ENCODE results near the genes ZNRF2 and CRHR2.

DNA sequence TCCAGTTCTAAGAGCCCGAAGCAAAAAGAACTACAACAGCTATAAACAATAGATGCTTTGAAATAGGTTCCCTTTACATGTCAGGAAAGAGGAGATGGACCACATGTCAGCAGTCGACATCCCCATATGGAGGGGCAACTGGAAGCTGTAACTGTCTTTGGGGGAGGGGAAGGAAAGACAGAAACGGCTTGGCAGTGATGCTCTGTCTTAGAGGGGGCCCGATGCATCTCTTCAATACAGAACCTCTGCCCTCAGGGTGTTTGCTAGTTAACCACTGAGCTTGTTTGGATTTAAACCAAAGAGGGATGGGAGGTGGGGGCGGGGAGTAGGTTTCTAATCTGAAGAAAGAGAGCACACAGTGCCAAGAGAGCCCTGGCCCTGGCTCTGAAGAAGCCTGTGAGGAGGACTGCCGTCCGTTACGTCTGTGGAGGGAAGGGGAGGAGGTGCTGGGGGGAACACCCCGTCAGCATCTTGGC is 55.2 kb downstream of the CPVL start:
- PRO-cap = no peak

DNA sequence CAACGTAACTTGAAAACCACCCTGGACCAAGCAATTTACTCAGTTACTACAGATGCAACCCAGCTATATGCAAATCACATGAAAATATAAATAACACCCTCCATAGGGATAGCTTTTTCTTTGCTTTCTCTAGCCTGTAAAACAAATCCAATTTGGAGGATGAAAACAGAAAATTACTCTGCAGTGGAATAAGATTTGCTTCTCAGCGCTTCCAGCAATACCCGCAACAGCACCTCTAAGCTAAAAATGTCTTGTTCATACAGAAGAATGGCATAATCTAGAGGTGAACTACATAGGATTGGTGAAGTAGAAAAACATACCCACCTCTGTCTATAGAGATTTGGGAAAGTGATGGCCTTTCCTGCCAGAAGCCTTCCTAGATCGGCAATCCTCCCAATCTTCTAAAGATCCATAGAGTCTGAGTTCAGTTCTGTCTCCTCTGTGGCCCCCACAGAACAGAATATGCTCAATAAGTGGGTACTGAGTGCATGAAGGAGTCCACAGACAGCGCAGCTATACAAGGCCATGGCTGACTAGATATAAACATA is 34.5 kb downstream of the CPVL start:
- PRO-cap = no peak

GRCh38 chr7:29193187-29193478 is 1.4 kb upstream of the CHN2 start:
- PRO-cap = no peak

DNA sequence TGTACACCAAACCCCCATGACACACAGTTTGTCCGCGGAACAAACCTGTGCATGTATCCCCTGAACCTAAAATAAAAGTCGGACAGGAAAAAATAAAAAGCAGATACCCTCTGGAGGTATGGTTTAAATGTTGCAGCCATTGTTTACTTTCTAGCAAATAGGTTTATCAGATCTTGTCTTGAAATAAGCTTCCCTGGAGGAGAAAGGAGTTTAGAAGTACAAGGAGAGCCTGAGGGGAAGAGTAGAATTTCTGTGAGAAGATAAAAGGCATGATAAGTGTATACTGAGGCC is 41.3 kb downstream of the CHN2 start:
- PRO-cap = unidirectional peak, plus-strand start at position 224 of the sequence

DNA sequence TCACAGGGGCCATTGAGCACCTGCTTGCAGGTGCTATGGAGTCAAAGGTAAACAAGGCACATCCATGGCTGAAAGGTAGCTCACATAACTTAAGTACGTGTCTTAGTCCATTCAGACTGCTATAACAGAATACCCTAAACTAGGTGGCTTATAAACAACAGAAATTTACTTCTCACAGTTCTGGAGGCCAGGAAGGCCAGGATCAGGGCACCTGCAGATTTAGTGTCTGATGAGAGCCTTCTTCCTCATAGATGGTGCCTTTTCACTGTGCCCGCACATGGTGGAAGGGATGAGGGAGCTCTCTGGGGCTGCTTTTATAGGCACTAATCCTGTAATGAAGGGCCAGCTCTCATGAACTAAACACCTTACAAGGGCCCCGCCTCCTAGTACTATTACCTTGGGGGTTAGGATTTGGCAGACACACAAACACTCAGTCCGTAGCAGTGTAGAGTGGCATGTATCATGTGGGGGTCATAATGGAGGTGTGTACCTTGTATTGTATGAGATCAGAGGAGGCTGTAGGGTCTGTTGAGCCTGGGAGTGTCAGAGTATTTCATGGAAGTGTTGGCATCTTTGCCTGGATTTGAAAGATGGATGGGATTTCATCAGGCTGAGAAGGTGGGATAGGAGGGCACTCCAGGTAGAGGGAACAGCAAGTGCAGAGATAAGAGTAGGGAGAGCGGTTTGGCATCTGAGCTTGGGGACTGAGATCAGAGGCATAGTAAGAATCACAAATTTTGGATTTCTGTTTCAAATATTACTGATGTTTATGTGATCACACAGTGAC is 52.1 kb downstream of the CHN2 start:
- PRO-cap = no peak

DNA sequence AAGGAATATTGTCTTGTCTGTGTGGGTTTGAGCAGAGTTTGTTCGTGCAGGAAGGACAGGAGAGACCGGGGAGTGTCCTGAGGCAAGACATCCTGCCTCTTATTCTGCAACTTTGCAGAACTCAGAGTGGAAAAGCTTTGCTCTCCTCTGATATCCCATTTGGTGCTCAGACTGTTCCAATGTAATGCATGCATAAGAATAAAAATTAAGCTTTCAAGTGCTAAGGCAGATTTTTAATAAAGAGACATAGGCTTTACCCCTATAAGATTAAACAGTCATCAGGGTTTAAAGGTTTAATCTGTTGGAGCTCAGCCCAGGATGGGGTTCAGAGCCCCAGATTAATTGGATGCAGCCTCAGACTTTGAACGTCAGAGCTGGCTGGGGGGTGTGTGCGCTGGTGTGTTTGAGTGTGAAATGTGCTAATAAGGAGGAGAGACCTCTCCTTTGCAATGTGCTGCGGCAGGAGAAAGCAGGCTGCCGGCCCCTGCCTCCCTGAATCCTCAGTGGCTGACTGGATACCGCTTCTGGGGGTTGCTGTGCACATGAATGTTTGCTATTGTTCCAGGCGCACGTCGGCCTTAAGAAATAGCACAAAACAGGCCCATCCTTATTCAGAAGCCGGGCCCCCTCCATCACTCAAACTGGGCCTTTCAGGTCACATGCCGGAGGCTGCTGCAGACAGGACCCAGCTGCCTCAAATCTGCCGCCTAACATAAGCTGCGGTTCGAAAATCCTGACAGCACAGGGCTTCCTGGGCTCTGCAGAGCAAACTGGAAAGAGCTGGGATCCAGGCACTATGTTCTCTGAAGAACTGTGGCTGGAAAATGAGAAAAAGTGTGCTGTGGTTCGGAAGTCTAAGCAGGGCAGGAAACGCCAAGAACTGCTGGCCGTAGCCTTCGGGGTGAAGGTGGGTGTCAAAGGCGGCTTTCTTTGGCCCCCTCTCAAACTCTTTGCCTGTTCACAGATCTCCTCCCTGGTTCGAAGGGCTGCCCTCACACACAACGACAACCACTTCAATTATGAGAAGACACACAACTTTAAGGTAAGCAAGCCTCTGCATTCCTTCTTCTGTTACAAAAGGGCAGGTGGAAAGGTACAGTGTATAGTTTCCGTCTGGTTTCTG is 84.0 kb upstream of the PRR15 start:
- PRO-cap = bidirectional peak, plus-strand start outside the sequence, minus-strand start at position 1,070 of the sequence

GRCh38 chr7:29484169-29484759 is 79.4 kb upstream of the PRR15 start:
- PRO-cap = no peak

- PRO-cap = no peak
These were observed 3.2 kb downstream of the WIPF3 start for GRCh38 chr7:29809479-29809902.

- PRO-cap = unidirectional peak, minus-strand start at chr7:29853215
These were observed 46.9 kb downstream of the WIPF3 start for GRCh38 chr7:29852976-29853877.

- PRO-cap = bidirectional peak, plus-strand start at chr7:30029050, minus-strand start at chr7:30028952; unidirectional peak, minus-strand start at chr7:30029331
These were observed 864 bp downstream of the PLEKHA8 start for GRCh38 chr7:30029016-30029535.

DNA sequence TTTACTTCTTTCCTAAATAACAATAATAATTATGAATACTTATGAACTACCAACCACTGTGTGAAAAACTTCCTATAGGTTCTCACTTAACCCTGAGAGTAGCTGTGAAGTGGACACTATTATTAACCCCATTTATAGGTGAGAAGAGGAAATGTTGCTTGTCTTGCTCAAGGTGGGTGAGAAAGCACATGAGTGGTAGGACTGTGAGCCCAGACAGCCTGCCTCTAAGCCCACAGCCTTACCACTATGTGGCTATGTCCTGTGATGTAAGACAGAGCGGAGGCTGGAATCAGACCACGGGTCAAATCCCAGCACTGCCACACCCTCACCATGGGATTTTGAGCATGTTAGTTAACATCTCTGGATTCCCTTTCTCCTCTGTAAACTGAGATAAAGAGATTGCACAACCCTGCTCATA is 41.6 kb upstream of the MTURN start:
- PRO-cap = no peak

- PRO-cap = no peak
These were observed 36.5 kb upstream of the MTURN start for GRCh38 chr7:30098280-30098735.

GRCh38 chr7:30284542-30285474 is at the start of gene ZNRF2:
ZNRF2 (plus strand) TSS chr7:30284597.
- PRO-cap = bidirectional peak, plus-strand start at chr7:30284973, minus-strand start at chr7:30284677; bidirectional peak, plus-strand start at chr7:30285169, minus-strand start at chr7:30285232; bidirectional peak, plus-strand start at chr7:30285367, minus-strand start at chr7:30285318; bidirectional peak, plus-strand start at chr7:30285650, minus-strand start at chr7:30285425

DNA sequence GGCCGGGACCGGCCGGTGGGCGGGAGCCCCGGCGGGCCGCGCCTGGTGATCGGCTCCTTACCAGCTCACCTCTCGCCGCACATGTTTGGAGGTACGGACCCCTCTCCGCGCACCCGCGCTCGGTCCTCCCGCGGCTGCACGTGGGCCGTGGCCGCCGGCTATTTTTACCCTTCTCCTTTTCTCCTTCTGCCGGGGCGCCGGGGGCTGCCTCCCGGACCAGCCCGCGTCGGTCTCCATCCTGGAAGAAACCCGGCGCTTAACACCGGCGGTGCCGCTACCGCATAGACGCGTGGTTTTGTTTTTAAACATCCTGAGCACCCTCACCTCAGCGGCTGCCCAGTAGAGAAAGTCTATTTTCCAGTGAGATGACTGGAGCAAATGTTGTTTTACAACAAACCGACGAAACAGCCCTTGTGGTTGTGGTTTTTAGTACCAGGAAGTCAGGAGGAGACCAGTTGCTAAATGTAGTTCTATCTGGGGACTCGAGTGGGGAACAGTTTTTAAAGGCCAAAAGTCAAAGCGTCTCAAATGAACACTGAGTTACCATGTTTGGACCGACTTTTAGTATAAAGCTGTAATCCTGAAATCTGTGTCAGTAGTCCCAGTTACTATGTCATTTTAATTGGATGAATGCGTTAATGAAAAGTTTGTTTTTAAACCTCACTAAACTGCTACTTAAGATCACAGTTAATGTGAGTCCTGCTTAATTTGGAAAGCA is 1.5 kb downstream of the ZNRF2 start:
- PRO-cap = bidirectional peak, plus-strand start at position 438 of the sequence, minus-strand start at position 352 of the sequence

- PRO-cap = no peak
These were observed 13.1 kb downstream of the NOD1 start for GRCh38 chr7:30465434-30465946.

- PRO-cap = no peak
These were observed 9.7 kb downstream of the NOD1 start for GRCh38 chr7:30468835-30469243.

DNA sequence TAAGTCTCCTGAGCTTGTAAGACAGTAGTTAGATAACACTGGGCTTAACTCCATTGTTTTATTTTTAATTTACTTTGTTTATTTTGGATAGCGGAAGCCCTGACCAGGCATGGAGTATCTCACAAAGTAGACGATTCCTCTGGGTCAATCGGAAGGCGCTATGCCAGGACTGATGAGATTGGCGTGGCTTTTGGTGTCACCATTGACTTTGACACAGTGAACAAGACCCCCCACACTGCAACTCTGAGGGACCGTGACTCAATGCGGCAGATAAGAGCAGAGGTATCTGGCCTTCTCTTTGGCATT is 37.4 kb downstream of the GARS1 start:
- PRO-cap = no peak

- PRO-cap = no peak
These were observed at the start of gene CRHR2 for GRCh38 chr7:30681949-30682906. CRHR2 (minus strand) TSS chr7:30682456.

GRCh38 chr7:30726545-30727975 is 24.9 kb upstream of the INMT start:
- PRO-cap = no peak

- PRO-cap = no peak
These were observed 13.1 kb upstream of the AQP1 start for GRCh38 chr7:30898600-30898949.

Data from rectum (tissue), 1 donor.